Measurements from ENCODE around the genes TBCB, ZNF566 and ZFP30.

DNA sequence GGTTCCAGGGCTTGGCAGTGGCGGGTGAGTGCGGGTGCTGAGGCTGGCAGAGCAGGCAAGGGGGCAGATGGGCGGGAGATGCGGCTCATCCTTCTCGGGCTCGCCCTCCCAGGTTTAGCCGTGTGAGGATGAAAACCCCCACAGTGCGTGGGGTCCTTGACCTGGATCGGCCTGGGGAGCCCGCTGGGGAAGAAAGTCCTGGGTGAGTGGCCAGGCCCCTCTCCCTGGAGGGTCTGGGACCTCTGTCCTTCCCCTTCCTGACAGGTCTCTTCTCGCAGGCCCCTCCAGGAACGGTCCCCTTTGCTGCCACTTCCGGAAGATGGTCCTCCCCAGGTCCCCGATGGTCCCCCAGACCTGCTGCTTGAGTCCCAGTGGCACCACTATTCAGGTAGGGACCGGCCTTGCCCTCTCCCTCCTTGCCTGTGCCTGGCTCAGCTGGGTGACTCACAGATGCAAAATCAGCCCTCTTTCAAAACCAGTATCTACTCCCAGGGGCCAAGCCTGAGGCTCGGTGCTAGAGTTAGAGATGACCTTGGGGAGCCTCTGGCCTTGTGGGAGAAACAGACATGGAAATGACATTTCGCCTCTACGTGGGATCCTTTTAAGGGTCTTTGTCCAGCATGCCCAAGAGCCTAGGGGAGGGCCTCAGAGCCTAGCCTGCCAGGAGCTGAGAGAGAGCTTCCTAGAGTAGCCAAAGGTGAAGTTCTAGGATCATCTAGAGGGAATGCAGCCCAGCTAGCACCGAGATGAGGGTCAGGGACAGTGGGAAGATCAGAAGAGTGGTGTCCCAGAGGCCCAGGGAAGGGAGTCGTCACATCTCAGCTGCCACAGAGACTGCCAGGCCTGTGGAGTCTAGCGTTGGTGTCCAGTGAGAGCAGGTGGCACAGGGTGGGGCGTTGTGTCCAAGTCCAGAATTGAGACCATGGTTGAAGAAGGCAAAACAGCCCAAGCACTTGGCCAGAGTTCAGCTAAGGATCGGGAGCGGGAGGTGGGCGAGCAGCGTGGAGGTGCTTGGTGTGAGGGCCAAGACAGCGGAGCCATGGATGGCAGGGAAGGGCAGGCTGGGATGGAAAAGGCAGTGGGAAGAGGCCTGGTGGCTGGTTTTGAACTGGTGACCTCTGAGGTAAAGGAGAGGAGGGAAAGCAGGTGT lies 8.4 kb downstream of the IGFLR1 start:
- PRO-cap: no peak
- RAMPAGE, long total RNA: no peak

DNA sequence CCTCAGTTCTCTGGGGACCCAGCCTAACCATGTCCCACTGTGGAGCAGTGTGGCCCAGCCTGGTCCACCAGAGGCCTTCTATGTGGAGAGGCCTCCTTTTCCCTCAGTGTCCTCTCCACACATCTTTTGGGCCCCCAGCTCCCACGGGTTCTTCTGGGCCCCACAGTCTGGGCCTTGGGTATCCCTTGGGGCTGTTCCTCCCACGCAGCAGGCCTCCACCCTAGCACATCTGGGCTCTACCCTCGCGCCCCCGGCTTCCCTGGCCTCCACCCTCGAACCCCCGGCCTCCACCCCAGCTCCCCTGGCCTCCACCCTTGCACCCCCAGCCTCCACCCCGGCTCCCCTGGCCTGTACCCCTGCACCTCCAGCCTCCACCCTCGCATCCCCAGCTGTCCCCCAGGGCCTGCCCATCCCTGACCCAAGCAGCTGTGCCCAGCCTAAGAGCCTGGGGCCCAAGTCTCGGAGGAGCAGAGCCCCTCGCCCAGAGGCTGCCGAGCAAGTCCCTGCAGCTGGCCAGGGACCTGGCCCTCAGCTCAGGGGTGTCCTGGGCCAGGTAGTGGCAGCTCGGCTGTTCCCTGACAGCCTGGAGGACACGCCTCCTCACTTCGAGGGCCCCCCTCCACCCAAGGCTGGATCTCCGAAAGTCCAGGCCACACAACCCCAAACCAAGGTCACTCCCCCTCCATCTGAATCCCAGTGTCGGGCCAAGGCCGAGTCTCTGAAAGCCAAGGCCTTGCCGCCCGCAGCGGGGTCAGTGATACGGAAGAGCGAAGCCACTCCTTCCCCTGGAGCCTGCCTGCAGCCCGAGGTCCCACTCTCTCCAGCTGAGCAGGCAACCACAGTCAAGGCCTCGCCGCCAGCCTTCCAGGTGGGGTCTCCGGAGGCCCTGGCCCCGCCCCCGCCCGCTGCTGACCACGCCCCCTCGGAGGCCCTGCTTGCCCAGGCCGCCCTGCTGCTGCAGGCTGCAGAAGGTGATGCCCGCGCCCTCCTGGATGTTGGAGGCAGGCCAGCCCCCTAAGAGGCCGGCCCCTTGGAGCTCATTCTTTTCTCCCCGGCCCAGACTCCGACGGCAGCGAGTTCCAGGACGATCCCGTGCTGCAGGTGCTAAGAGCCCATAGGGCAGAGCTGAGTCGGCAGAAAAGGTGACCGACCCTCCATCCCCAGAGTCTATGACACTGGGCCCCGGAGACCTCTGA lies 7.9 kb upstream of the ARHGAP33 start:
- PRO-cap: unidirectional peak, minus-strand start at position 341 of the sequence
- RAMPAGE, long total RNA: no peak

GRCh38 chr19:35772049-35772593 lies 3.2 kb upstream of the ARHGAP33 start:
- PRO-cap: no peak
- RAMPAGE, long total RNA: no peak

DNA sequence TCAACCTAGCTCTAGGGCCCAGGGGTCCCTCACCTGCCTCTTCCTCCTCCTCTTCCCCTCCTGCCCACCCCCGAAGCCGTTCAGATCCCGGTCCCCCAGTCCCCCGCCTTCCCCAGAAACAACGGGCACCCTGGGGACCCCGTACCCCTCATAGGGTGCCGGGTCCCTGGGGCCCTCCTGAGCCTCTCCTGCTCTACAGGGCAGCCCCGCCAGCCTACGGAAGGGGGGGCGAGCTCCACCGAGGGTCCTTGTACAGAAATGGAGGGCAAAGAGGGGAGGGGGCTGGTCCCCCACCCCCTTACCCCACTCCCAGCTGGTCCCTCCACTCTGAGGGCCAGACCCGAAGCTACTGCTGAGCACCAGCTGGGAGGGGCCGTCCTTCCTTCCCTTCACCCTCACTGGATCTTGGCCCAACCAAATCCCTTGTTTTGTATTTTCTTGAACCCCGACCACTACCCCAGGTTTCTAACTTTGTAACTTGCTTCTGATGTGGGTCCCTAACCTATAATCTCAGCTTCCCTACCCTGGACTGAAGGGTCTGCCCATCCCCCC lies 12.8 kb downstream of the ARHGAP33 start:
- PRO-cap: no peak
- RAMPAGE, long total RNA: no peak

DNA sequence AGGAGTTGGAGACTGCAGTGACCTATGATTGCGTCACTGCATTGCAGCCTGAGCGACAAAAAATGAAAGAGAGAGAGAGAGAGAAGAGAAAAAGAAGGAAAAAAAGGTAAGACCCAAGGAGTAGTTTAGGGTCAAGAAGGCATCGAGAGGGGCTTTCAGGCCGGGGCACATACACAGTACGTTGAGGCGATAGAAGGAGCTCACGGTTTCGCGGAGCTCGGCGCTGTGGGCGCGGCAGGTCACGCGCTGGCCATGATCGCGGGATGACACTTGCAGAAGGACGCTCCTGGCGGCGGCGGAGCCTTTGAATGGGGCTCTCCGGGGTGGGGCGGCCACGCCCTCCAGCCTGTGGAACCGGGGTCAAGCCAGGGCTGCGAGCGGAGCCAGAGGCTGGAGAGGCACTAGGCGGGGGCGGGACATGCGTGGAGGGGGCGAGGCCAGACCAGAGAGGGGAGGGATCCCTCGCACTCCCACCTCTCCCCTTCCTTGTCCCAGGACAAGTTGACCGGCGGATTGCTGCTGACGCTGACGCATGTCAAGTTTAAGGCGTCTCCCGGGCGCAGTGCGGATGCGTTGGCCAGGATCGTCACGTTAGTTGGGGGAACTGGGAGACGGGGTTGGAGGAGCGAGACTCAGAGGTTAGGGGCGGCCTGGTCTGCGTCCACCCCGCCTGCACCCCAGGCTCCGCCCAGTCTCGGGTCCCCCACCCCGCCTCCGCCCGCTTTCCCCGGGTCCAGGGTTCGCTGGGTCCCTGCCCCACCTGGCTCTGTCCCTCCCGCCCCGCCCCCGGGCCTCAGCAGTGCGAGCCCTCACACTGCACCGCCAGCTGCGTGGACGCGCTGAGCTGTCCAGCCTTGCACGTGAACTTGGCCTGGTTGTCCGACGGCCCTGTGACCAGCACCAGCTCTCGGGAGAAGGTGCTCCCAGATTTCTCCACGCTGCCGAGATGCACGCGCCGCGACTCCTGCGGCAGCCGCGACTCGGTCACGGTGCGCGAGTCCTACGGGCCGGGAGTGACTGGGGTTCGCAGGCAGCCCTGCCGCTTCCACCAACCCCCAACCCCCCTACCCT lies 6.8 kb downstream of the NPHS1 start:
- PRO-cap: no peak
- RAMPAGE, long total RNA: no peak

DNA sequence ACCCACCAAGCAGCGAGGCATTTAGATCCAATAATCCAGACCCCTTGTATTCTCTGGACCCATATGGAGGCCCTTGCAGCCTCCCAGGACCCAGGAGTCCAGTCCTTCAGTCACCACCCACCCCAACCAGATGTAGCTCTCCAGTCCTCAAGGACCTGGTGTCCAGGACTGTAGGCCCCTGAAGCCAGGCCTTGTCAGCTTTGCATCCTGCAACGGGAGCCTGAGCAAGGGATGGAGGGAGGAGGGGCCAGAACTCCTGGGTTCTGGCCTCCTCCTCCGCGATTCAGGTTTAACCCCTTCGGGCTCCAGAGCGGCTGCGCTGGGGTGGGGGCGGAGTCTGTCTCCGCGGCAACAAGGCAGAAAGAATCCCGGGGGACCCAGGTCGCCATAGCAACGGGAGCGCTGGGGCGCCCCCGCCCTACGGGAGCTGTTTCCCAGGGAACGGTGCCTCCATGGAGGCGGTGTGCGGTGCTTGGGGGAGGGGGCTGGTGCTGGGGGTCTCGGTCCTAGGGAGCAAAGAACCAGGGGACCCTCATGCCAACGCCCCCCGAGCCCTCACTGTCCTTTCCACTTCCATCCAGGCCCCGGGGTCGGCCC lies 810 bp downstream of the APLP1 start:
- PRO-cap: no peak
- RAMPAGE, long total RNA: no peak

DNA sequence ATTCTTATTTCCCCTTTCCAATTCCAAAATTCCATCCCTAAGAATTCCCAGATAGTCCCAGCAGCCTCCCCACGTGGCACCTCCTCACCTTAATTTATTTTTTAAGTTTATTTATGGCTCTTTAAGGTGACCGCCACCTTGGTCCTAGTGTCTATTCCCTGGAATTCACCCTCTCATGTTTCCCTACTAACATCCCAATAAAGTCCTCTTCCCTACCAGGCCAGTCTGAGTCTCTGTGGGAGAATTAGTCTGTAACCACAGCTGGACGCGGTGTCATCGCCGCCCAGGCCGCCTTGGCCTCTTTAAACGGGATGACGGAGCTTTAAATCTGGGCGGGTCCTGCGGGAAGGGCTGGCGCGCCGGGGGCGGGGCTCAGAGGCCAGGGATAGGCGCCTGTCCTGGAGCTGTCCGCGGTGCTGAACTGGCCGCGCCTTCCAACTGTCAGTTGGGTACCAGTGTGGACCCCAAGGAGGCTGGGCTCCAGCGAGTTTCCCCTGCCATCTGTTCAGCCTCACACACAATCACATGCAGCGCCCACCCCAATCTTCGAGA lies 11.3 kb downstream of the APLP1 start:
- PRO-cap: unidirectional peak, minus-strand start at position 300 of the sequence
- RAMPAGE, long total RNA: no peak

GRCh38 chr19:35937050-35937632 lies 967 bp downstream of the LRFN3 start:
- PRO-cap: no peak
- RAMPAGE, long total RNA: no peak

- PRO-cap: bidirectional peak, plus-strand start at chr19:36115506, minus-strand start at chr19:36115157; bidirectional peak, plus-strand start at chr19:36115788, minus-strand start at chr19:36115671
- RAMPAGE, long total RNA: start-site peak on the plus strand at chr19:36115474-36115549, 599 and 375 reads in 2 replicates
Measured at GRCh38 chr19:36115094-36115923, at the start of gene TBCB. Gene TBCB (plus strand): TSS chr19:36115468.

- PRO-cap: no peak
- RAMPAGE, long total RNA: no peak
Measured at GRCh38 chr19:36377904-36378353, 1.1 kb downstream of the ZFP14 start.

GRCh38 chr19:36488640-36489757 lies at the start of gene ZNF566:
Gene ZNF566 (minus strand): TSS chr19:36489561.
- PRO-cap: unidirectional peak, plus-strand start at chr19:36488970; bidirectional peak, plus-strand start at chr19:36489627, minus-strand start at chr19:36489519
- RAMPAGE, long total RNA: no peak

DNA sequence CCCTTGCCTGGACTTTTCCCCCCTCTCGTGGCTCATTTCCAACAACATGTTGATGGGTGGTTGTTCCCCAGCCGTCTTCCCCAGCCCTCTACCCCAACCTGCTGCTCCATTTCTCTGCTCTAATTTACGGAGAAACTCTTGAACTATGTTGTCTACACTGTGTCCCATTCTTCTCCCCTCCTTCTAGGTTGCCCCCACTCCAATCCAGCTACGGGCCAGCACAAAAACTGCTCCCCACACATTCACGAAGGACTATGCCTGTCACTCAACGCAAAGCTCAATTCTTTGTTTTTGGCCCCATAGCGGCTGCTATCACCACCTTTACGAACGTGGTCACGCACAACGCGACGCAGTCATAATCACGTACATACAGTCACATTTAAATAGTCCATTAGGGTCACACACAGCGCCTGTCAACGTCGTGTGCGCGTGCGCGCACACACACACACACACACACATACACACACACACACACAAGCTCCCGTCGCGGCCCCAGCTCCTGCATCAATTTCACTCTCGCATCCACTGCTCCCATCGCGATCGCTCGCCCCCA lies 440 bp downstream of the ZNF790 start:
- PRO-cap: bidirectional peak, plus-strand start at position 476 of the sequence, minus-strand start at position 329 of the sequence
- RAMPAGE, long total RNA: no peak

- PRO-cap: no peak
- RAMPAGE, long total RNA: no peak
Measured at GRCh38 chr19:36851597-36851825, 835 bp downstream of the ZNF345 start.

GRCh38 chr19:37304123-37304635 lies 30.3 kb upstream of the ZNF875 start:
- PRO-cap: no peak
- RAMPAGE, long total RNA: no peak

- PRO-cap: no peak
- RAMPAGE, long total RNA: no peak
Measured at GRCh38 chr19:37313175-37313616, 21.3 kb upstream of the ZNF875 start.

DNA sequence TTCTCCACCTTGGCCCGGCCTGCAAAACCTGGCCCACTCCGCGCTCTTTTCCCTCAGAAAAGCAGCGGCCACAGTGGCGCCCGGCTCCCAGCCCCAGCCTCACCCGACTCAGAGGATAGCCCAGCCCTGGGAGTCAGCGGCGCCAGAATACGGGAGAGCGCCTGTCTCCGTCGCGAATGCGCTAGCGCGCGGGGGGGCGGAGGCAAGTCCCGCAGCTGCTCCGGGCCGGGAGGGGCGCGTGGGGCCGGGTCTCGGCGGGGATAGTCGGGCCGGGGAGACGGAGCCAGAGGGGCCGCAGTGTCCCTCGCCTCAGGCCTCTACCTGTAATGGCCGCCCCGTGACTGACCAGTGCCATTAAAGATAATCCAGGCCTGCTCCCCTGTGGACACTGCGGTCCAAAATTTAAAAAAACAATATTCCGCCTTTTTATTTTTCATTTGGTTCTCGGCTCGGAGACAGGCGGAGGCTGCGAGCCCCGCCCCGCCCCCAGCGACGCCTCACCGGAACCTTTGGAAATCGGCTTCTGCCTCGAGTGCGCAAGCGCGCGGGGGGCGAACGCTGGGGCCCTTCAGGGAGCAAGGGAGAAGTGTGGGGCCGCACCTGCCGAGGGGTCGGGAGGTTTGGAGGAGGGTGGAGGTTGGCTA lies at the start of gene ZFP30:
Gene ZFP30, minus strand, starts transcription at position 149 of the 644 bp plus-strand sequence.
- PRO-cap: bidirectional peak, plus-strand start at position 267 of the sequence, minus-strand start at position 110 of the sequence; bidirectional peak, plus-strand start at position 531 of the sequence, minus-strand start at position 498 of the sequence
- RAMPAGE, long total RNA: no peak

GRCh38 chr19:37997870-37998405 lies 90.9 kb downstream of the SIPA1L3 start:
- PRO-cap: no peak
- RAMPAGE, long total RNA: no peak

GRCh38 chr19:38004474-38004879 lies 97.5 kb downstream of the SIPA1L3 start:
- PRO-cap: bidirectional peak, plus-strand start at chr19:38004754, minus-strand start at chr19:38004611
- RAMPAGE, long total RNA: no peak

DNA sequence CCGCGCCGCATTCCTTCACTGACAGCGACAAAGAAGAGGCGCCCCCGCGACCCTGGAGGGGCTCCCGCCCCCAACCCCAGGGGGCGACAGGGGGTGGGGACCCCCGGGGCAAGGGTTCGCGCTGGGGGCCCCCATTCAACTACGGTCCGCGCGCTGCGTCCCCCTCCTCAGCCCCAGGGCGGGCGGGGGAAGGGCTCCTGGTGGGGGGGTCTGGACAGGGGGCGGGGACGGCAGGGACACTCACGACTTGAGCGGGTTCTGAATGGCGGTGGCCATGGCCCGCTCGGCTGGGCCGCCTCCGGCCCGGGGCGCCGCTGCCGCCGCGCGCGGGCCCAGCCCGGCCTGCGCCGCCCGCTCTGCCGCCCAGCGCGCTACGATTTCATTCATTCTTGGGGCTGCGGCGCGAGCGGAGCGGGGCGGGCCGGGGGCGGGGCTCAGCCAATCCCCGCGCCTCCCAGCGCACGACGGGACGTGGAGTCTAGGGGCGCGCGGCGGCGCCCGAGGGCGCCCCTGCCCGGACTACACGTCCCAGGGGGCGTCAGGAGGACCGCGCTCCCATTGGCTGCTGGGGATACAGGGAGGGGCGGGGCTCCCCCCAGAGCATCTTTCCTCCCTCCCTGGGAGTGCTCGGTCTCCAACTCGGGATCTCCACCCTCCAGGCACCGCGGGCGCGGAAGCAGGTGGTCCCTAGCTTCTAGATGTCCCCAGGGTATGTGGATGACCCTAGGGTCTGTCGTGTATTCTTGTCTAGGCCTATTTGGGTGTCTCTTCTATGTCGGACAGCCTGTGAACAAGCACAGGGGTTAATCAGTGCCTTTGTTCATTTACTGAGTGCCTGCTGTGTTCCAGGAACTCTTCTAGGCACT lies 5.5 kb upstream of the DPF1 start:
- PRO-cap: no peak
- RAMPAGE, long total RNA: no peak

- PRO-cap: bidirectional peak, plus-strand start at chr19:38253479, minus-strand start at chr19:38253255
- RAMPAGE, long total RNA: start-site peak on the minus strand at chr19:38253242-38253291, 42 and 70 reads in 2 replicates
Measured at GRCh38 chr19:38252623-38253971, 3.1 kb downstream of the PPP1R14A start.

Measured in urinary bladder (tissue), 3 donors.